H1 (cell line): ENCODE measurements around the gene DDX3X.

GRCh38 chrX:41217236-41218021, 116.5 kb upstream of the DDX3X start:
- RRBS, result no CpG with 5 or more reads among the region's 6 CpGs
CAGE:
- cytosol, long polyA plus RNA, result no peak
- long polyA plus RNA, result no peak
- nucleus, long polyA plus RNA, result no peak

DNA sequence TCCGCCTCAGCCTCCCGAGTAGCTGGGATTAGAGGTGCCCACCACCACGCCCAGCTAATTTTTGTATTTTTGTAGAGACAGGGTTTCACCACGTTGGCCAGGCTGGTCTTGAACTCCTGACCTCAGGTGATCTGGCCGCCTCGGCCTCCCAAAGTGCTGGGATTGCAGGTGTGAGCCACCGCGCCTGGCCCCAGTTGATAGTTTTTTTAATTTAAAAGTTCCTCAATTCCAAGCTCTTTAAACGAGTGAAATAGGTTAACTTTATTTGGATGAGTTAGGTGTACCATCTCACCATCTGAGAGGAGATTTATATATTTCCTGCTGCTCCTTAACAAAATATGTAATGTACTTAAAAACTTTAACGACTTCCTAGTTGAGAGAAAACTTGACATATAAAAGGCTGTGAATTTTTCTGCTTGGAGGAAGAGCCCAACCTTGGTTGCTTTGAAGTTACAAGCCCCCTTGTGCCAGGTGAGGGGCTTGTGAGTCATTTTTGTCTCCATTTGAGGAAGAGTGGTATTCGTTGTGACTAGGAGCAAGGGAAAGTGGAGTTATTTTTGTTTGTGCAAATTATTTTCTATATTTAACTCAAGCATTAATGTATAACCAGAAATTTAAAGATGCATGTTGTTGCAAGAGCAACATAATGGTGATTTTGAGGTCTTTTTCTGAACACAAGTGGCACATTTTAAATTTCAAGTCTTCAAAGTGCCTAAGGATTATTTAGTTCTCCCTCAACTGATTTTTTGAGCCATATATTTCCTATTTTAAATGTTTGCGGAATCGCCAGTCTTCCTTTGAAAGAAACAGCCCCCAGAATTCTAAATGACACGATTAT, 99.1 kb upstream of the DDX3X start:
- RRBS, result no CpG with 5 or more reads among the region's 14 CpGs
CAGE:
- cytosol, long polyA plus RNA, result start-site peak on the plus strand centred at position 490 of the sequence, 50 bp wide, 19 reads
- long polyA plus RNA, result no peak
- nucleus, long polyA plus RNA, result start-site peak on the plus strand centred at position 482 of the sequence, 129 bp wide, 35 reads

GRCh38 chrX:41275437-41276700, 58.1 kb upstream of the DDX3X start:
- RRBS, result 10% methylated on average over 9 of the region's 61 CpGs
CAGE:
- cytosol, long polyA plus RNA, result start-site peak on the plus strand at chrX:41275693-41275755, 8 reads
- long polyA plus RNA, result no peak
- nucleus, long polyA plus RNA, result no peak

DNA sequence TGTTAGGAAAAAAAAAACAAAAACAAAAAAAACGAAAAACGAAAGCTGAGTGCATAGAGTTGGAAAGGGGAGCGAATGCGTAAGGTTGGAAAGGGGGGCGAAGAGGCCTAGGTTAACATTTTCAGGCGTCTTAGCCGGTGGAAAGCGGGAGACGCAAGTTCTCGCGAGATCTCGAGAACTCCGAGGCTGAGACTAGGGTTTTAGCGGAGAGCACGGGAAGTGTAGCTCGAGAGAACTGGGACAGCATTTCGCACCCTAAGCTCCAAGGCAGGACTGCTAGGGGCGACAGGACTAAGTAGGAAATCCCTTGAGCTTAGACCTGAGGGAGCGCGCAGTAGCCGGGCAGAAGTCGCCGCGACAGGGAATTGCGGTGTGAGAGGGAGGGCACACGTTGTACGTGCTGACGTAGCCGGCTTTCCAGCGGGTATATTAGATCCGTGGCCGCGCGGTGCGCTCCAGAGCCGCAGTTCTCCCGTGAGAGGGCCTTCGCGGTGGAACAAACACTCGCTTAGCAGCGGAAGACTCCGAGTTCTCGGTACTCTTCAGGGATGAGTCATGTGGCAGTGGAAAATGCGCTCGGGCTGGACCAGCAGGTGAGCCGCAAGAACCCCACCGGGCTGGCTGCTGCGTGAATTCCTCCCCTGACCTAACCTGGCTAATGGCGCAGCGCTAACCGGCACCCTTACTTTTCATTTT, at the start of gene DDX3X:
Gene DDX3X, plus strand, starts transcription at position 458 of the 696 bp plus-strand sequence.
- RRBS, result 1% methylated on average over 14 of the region's 51 CpGs
CAGE:
- cytosol, long polyA plus RNA, result no peak
- long polyA plus RNA, result no peak
- nucleus, long polyA plus RNA, result start-site peak on the plus strand centred at position 457 of the sequence, 5 bp wide, 5,459 reads

DNA sequence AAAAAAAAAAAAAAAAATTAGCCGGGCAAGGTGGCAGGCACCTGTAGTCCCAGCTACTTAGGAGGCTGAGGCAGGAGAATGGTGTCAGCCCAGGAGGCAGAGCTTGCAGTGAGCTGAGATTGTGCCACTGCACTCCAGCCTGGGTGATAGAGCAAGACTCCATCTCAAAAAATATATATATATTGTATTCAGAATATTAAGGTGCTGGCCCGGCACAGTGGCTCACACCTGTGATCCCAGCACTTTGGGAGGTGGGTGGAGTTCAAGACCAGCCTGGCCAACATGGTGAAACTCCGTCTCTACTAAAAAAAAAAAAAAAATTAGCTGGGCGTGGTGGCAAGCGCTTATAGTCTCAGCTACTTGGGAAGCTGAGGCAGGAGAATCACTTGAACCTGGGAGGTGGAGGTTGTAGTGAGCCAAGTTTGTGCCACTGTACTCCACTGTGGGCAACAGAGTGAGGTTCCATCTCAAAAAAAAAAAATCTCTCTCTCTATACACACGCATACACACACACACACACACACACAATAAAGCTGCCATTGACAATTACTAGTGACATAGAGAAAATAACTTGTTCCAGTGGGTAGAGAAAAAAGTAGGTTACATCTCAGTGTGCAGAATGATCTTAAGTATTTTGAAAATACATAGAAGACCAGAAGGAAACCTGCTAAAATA, 19.5 kb downstream of the DDX3X start:
- RRBS, result no CpG with 5 or more reads among the region's 6 CpGs
CAGE:
- cytosol, long polyA plus RNA, result no peak
- long polyA plus RNA, result no peak
- nucleus, long polyA plus RNA, result no peak

GRCh38 chrX:41382995-41383765, 49.2 kb downstream of the DDX3X start:
- RRBS, result no CpG with 5 or more reads among the region's 7 CpGs
CAGE:
- cytosol, long polyA plus RNA, result no peak
- long polyA plus RNA, result no peak
- nucleus, long polyA plus RNA, result no peak

GRCh38 chrX:41559305-41560165, 112.4 kb downstream of the NYX start:
- RRBS, result no CpG with 5 or more reads among the region's 7 CpGs
CAGE:
- cytosol, long polyA plus RNA, result no peak
- long polyA plus RNA, result no peak
- nucleus, long polyA plus RNA, result no peak

DNA sequence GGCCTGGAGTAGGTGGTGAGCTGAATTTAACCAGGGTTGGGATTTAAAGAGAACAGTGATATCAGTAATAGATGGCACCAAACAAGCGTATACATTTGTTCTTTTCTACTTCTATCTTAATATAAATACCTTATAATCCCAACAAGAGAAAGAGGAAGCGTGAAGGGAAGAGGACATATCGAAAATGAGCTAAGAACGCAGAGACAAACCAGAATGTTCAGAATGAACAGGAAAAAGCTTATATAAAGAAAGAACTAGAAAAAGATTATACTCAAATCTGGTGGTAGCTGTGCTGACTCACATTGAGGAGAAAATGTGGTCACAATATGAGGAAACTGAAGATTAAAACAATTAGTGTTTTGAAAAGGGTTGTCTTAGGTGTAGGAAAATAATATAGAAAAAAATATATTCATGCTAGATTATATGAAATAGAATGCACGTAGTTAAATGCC, 2.0 kb upstream of the GPR34 start:
- RRBS, result no CpG with 5 or more reads among the region's 5 CpGs
CAGE:
- cytosol, long polyA plus RNA, result no peak
- long polyA plus RNA, result no peak
- nucleus, long polyA plus RNA, result no peak

DNA sequence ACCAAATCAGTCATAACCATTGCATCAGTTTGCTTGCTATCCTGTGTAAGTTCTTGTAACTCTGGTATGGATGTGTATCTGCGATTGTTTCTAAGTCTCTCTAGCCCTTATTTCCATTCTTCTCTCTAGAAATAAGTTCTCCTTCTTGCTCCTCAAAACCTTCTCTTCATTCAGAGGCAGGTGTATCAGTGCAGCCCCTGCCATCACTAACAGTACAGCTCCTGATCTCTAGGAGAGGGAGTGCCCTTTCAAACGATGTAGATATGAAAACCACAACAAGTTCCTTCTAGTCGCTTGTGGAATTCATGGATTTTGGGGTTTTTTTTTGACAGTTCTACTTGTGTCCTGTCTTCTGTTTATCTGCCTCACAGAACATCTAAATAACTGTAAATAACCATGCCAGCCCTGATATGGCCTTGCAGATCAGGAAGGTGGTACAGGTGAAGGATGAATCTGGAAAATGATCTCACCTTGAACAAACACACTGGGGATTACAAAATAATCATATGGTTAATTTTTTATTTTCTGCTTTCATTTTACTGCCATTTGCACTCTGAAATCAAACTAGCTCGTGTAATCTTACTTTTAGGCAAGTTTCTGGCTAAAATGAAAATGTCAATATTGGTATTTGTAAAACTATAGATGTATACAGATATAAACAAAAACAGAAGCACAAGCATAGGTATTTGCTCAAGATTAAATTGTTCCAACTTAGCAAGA, 37.1 kb downstream of the GPR82 start:
- RRBS, result no CpG with 5 or more reads among the region's 4 CpGs
CAGE:
- cytosol, long polyA plus RNA, result no peak
- long polyA plus RNA, result no peak
- nucleus, long polyA plus RNA, result no peak

DNA sequence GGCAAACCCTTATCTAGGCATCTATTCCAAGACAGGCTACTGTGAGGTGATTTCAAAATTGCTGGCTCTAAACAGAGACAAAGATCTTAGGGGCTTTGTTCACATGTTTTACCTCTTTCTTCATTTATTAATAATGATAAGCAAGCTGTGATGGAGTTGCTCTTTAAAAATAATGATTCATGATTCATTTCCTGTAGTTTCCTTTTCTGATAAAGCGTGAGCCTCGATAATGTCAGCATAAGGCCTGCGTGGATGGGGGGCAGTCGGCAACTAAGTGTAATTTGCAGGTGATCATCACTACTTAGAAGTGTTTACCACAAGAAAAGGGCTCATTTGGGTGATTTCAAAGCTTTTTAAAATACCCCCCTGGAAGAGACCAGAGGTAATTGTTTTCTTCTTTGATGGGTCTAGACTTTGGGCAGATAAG, 170.7 kb upstream of the PPP1R2C start:
- RRBS, result no CpG with 5 or more reads among the region's 4 CpGs
CAGE:
- cytosol, long polyA plus RNA, result no peak
- long polyA plus RNA, result no peak
- nucleus, long polyA plus RNA, result no peak

GRCh38 chrX:43654531-43655182, 1.4 kb upstream of the MAOA start:
- RRBS, result 1% methylated on average over 5 of the region's 47 CpGs
CAGE:
- cytosol, long polyA plus RNA, result no peak
- long polyA plus RNA, result no peak
- nucleus, long polyA plus RNA, result no peak

- RRBS, result no CpG with 5 or more reads among the region's 1 CpG
CAGE:
- cytosol, long polyA plus RNA, result no peak
- long polyA plus RNA, result no peak
- nucleus, long polyA plus RNA, result no peak
Measured at GRCh38 chrX:43860140-43860747, 22.0 kb downstream of the MAOB start.

- RRBS, result no CpG with 5 or more reads among the region's 20 CpGs
CAGE:
- cytosol, long polyA plus RNA, result no peak
- long polyA plus RNA, result no peak
- nucleus, long polyA plus RNA, result no peak
Measured at GRCh38 chrX:43881273-43882128, 749 bp downstream of the MAOB start.

GRCh38 chrX:44157658-44158159, 184.5 kb upstream of the NDP start:
- RRBS, result no CpG with 5 or more reads among the region's 6 CpGs
CAGE:
- cytosol, long polyA plus RNA, result no peak
- long polyA plus RNA, result no peak
- nucleus, long polyA plus RNA, result no peak

DNA sequence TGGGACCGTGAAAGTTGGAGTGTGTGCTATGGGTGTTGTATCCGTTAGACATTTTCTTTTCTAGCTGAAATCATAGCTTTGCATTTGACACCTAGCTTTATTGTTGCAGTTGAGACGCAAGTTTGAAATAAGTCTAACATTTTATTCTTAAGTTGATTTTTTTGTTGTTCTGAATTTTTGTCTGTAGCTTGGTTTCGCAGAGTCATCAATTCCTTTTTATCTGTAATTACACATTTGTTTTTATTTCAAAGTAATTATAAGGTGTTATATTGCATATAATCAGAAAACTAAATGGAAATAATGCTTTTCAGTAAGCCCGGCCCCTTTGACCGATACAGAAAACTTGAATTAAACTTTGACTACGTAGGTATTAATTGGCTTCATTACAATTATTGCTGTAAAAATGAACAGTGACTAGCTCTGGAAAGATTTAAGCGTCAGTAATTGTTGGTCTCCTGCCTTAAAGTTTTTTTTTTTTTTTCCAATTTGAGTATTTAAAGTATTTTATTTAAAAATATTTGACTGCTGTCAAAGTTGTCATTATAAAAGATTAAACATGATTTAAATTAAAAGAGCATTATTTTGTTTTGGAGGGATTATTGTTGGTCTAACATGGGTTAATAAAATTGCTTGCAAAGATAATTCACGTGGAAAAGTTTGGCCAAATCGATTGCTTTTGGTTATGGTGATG, 2.3 kb downstream of the KDM6A start:
- RRBS, result no CpG with 5 or more reads among the region's 10 CpGs
CAGE:
- cytosol, long polyA plus RNA, result no peak
- long polyA plus RNA, result no peak
- nucleus, long polyA plus RNA, result no peak

- RRBS, result no CpG with 5 or more reads among the region's 3 CpGs
CAGE:
- cytosol, long polyA plus RNA, result no peak
- long polyA plus RNA, result no peak
- nucleus, long polyA plus RNA, result start-site peak on the plus strand at chrX:44954527-44954780, 21 reads
Measured at GRCh38 chrX:44954340-44954890, 81.4 kb downstream of the KDM6A start.

DNA sequence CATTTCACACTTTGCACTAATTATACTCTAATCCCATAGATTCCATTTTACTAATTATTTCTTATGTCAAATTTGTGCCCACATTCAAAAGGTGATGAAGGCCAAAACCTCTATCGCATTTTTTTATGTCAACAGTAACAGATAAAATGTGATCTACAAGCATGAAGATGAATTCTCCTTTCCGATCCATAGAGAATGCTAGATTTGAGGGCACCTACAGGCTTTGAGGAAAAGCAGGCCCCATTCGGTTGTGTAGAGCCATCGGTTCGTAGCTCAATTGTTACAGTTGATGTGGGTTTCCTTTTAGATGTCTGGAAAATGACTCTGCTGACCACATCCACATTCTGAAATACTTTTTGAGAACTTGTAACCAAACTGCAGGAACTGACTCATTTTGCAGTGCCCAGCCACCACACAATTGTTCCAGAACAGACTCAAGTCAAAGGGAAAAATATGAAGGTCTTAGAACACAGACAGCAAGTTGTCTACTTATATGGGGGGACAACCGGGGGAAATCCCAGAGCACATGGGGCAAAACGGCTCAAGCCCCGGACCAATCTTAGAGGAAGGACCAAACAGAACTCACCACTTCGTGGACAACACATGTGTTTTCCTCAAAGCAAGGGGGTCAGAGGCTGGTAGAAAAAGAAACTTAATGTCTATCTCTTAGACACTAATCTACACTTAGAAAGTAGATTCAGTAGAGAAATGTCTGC, 557.6 kb upstream of the DIPK2B start:
- RRBS, result no CpG with 5 or more reads among the region's 9 CpGs
CAGE:
- cytosol, long polyA plus RNA, result no peak
- long polyA plus RNA, result no peak
- nucleus, long polyA plus RNA, result no peak

- RRBS, result no CpG with 5 or more reads among the region's 4 CpGs
CAGE:
- cytosol, long polyA plus RNA, result no peak
- long polyA plus RNA, result no peak
- nucleus, long polyA plus RNA, result no peak
Measured at GRCh38 chrX:45766688-45767627, 566.3 kb upstream of the DIPK2B start.

GRCh38 chrX:45767628-45767865, 566.9 kb upstream of the DIPK2B start:
- RRBS, result no CpG with 5 or more reads among the region's 4 CpGs
CAGE:
- cytosol, long polyA plus RNA, result no peak
- long polyA plus RNA, result no peak
- nucleus, long polyA plus RNA, result no peak

- RRBS, result no CpG with 5 or more reads among the region's 7 CpGs
CAGE:
- cytosol, long polyA plus RNA, result no peak
- long polyA plus RNA, result no peak
- nucleus, long polyA plus RNA, result no peak
Measured at GRCh38 chrX:45774738-45775548, 574.3 kb upstream of the DIPK2B start.